Bronchial lymph node (tissue), 1 donor: ENCODE measurements around a stretch of chr11.

DNA sequence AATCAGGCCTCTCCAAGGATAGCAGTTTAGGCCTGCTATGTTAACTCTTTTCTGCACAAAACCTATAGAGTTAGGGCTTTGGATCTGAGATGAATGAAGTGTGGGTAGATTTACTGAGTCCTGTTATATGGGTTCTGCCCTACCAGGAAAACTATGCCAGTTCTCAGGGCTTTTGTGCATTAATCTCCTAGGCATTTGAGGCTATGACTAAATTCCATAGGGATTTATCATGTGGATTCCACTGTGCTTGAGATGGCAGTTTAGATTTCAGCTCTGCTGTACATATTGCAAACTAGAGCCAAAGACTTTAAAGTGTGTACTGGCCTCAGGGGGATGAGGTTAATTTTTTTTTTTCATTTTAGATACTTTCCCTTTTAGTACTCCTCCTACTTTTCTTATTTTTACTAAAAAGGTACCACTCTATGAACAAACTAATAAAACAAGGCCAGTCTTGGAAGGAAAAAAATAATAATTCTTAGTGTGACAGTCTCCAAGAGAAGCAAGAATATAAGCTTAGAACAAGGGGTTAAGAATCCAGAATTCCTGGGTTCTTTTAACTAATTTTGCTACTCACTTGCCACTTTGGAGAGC, 4.5 kb upstream of the ARHGEF12 start:
- PRO-cap: no peak

DNA sequence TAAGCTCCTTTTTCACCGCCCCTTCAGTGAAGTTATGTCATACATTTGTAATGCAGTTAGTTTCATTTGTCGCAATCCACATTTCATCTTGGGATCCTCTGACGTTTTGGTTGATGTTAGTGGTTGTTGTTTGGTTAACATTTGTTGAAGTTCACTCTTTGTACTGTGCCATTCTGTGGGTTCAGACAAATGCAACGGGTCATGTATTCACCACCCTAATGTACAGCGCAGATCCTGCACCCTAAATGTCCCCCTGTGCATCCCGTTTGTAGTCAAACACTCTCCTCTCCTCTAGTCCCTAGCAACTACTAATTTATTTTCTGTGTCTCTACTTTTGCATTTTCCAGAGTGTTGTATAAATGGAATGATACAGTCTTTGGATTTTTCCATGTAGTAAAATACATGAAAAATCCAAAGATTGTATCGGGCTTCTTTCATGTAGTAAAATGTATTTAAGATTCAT, 45.4 kb downstream of the ARHGEF12 start:
- PRO-cap: no peak

GRCh38 chr11:120409763-120410540, 73.7 kb downstream of the ARHGEF12 start:
- PRO-cap: no peak

- PRO-cap: no peak
Measured at GRCh38 chr11:120546464-120547566, 35.3 kb downstream of the GRIK4 start.

- PRO-cap: bidirectional peak, plus-strand start at chr11:120565092, minus-strand start at chr11:120564804
Measured at GRCh38 chr11:120564506-120565403, 53.2 kb downstream of the GRIK4 start.

GRCh38 chr11:120565893-120566587, 54.5 kb downstream of the GRIK4 start:
- PRO-cap: no peak

- PRO-cap: no peak
Measured at GRCh38 chr11:121024370-121025512, 839 bp downstream of the TBCEL start.

DNA sequence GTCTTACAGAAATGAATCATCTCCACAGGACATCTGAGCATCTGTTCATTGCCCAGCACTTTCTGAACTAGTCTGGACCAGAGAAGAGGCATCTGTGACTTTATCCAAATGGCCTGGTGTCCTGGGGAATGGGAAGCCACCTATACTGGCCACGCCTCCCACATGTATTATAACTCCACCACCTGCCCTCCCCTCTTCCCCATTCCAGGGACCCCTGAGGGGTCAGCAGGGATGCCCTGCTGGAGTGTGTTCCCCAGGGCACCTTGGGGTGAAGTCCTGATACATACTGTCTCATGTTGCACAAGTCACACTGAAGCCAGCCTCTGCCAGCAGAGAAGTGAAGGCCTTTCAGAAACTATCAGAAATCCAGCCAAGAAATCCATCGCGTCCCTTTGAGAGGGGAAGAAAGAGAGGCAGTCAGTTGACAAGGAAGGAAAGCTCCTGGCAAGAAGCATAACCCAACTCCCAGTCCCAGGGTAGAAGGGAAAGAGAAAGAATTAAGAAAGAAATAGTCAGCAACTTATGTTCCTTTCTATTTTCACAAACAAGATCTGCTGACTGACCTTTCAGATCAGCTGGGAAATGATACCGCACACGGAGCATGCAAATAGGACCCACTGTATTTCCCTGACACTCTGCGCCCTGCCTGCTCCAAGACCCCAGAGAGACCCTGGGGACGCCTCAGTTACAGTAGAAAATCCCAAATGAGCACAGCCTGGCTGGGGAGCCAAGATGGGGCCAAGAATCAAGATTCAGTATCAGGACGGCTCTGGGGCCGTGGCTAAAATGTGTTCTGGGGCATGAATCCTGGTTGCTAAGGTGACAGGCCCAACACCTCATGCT, 45.3 kb downstream of the SC5D start:
- PRO-cap: unidirectional peak, plus-strand start at position 420 of the sequence

DNA sequence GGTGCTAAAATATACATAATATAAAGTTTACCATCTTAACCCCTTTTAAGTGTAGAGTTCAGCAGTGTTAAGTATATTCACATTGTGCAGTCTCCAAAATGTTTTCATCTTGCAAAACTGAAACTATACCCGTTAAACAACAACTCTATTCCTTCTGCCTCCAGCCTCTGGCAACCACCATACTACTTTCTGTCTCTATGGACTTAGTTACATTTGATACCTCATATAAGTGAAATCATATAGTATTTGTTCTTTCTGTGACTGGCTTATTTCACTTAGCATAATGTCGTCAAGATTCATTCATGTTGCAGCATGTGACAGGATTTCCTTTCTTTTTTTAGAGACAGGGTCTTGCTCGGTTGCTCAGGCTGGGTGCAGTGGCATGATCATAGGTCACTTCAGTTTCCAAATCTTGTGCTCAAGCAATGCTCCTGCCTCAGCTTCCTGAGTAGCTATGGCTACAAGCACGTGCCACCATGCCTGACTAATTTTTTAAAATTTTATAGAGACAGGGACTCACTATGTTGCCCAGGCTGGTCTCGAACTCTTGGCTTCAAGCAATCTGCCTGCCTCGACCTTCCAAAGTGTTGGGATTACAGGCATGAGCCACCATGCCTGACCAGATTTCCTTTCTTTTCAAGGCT, 29.4 kb upstream of the SORL1 start:
- PRO-cap: no peak

- PRO-cap: no peak
Measured at GRCh38 chr11:121426947-121427708, 25.0 kb upstream of the SORL1 start.

- PRO-cap: no peak
Measured at GRCh38 chr11:121575072-121575875, 123.2 kb downstream of the SORL1 start.

DNA sequence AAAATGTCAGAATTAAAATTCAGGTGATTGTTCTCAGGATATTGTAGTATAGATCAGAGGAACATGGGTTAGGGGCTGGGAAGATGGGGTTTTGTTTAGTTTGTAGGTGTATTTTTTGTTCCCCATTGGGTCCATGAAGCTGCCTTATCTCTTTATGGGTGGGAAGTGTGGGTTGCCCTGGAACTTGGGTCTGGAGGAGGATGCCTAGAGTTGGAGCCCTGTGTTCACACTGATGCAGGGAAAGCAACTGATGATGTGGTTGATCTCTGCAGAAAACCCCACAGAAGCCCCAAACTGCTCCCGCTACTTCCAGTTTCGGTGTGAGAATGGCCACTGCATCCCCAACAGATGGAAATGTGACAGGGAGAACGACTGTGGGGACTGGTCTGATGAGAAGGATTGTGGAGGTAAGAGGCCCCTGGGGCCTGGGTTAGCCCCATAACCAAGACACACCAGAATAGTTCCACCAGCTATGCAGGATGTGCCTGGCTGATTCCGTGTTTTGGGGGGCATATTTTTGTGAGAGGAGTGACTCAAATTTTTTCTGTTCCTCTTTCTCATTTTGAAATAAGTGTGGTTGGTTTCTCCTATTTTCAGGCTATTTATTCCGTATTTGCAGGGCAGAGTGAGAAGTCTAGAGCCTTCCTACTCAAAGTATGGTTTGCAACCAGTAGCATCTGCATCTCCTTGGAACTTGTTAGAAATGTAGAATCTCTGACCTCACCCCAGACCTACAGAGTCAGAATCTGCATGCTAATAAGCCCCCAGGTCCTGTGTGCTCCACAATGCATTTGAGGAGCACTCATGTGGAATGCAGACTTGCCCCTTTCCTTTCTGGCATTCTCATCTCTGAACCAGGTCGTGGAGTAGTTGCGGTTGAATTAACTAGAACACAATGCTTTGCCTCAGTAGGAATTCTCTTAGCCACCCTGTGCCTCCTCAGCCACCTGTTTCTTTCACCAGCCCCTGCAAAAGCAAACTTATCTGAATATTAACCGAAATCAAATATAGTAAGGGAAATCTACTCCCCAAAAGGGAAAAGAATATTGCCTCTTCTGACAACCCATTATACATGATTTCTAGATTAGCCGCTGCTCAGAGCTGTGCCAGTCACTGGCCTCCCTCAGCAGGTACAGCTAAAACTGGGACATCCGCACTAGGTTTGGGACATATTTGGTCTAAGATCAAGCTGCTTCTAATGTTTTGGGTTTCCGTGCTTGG, 138.1 kb downstream of the SORL1 start:
- PRO-cap: no peak

- PRO-cap: no peak
Measured at GRCh38 chr11:121617388-121618503, 165.6 kb downstream of the SORL1 start.

- PRO-cap: no peak
Measured at GRCh38 chr11:121620163-121620556, 168.0 kb downstream of the SORL1 start.

DNA sequence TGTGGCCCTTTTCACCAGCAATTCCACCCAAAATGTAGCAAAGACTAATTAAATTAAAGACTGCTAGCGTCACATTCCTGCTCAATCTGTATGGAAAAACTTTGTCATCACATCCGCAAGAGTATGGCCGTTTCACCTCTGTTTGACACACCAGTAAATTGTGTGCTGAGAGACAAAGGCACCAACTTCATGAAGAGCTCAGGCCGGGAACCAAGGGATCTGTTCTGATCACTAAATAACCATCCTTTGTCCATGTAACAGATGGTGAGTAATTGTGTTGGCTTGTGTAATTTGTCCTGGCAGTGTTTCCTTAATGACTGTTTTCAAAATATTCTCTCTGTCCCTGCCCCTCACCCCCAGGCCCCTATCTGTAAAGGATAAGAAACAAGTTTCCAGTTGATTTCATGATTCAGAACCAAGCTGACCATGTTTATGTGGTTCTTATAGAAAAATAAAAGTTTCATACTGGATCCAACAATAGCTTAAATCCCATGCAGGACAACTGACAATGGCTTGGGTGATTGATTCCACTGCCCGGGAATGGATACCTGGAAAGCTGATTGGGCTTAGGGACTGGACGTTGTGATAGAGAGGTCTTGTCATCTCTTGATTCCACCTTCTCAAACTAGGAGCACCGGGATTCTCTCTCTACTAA, 210.1 kb downstream of the SORL1 start:
- PRO-cap: no peak

- PRO-cap: no peak
Measured at GRCh38 chr11:121887597-121888020, 228.4 kb downstream of the BLID start.

DNA sequence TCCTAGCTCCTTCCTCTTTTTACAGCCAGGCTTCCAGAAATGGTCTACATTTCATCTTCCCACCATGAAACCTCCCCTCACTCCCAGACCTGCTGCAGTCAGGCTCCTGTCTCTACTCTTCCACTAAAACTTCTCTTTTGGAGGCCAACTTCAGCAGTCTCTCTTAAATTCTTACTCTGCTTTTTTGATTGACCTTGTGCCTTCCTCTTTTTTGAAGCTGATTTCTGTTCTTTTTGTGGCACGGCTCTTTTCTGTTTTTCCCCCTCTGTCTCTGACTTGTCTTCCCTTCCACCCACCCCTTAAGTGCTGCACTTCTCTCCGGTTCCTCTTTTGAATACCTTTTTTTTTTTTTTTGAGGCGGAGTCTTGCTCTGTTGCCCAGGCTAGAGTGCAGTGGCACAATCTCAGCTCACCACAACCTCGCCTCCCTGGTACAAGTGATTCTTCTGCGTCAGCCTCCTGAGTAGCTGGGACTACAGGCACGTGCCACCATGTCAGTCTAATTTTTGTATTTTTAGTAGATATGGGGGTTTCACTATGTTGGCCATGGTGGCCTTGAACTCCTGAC, 211.9 kb downstream of the BLID start:
- PRO-cap: unidirectional peak, minus-strand start at position 273 of the sequence; unidirectional peak, minus-strand start at position 301 of the sequence

GRCh38 chr11:121929559-121930674, 186.1 kb downstream of the BLID start:
- PRO-cap: no peak

GRCh38 chr11:121959062-121959371, 157.0 kb downstream of the BLID start:
- PRO-cap: no peak

DNA sequence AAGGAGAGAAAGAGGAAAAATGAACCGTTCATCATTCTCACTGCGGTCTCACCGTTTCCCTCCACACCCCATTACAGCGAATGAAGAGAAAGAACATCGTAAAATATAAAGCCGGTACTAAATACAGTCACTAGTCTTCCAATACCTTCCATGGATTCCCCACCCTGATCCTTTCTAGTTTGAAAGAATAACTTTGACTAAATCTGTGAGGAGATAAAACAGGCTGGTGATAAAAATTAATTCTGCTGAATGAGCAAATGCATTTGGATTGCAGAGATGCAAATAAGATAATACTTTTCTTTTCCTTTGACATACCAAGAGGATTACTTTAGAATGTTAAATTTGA, 19.4 kb downstream of the BLID start:
- PRO-cap: no peak